Airway epithelial cell (primary cell): ENCODE measurements around a stretch of chr6.

- RAMPAGE, long total RNA, result no peak
Observed at GRCh38 chr6:169960736-169961233, 209.4 kb downstream of the ERMARD start.

GRCh38 chr6:170043873-170044758 is 246.8 kb downstream of the DLL1 start:
- RAMPAGE, long total RNA, result no peak

DNA sequence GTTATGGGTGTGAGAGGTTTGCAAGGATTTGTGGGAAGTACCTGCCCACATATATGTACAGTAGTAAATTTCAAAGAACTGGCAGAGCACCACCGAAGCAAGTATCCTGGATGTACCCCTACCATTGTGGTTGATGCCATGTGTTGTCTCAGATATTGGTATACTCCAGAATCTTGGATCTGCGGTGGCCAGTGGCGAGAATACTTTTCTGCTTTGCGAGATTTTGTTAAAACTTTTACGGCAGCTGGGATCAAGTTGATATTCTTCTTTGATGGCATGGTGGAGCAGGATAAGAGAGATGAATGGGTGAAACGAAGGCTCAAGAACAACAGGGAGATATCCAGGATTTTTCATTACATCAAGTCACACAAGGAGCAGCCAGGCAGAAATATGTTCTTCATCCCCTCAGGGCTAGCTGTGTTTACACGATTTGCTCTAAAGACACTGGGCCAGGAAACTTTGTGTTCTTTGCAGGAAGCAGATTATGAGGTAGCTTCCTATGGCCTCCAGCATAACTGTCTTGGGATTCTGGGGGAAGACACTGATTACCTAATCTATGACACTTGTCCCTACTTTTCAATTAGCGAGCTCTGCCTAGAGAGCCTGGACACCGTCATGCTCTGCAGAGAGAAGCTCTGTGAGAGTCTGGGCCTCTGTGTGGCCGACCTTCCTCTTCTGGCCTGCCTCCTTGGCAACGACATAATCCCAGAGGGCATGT is 11.0 kb downstream of the FAM120B start:
- RAMPAGE, long total RNA, result no peak

GRCh38 chr6:170368369-170369018 is 61.9 kb downstream of the FAM120B start:
- RAMPAGE, long total RNA, result no peak

GRCh38 chr6:170372095-170373085 is 65.8 kb downstream of the FAM120B start:
- RAMPAGE, long total RNA, result no peak

DNA sequence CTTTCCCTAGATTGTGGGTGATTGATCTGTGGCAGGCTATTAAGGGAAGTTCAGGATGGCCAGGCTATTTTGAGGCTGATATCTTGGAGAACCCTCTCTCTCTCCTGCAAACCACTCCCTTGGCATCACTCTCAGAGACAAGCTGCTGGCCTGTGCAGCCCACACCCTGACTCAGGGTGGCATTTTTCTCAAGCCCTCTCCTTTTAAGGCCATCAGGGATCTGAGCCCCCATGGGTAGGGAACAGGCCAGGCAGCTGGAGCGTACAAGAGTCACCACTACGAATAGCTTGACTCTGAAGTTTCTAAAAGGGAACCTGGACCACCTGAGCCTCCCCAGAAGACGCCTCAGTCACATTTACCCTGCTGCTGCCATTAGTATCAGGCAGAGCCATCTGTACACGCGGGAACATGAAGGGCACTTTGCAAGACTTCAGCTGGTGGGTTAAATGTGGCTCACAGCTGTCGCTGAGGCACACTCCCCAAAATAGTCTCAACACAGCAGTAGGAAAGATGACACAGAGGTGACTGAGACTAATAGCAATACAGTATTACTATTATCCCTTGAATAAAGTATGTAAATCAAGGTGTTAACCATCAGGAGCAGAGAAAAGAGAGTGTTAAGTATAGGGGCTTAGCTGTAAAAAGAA is 29.1 kb downstream of the PSMB1 start:
- RAMPAGE, long total RNA, result no peak

DNA sequence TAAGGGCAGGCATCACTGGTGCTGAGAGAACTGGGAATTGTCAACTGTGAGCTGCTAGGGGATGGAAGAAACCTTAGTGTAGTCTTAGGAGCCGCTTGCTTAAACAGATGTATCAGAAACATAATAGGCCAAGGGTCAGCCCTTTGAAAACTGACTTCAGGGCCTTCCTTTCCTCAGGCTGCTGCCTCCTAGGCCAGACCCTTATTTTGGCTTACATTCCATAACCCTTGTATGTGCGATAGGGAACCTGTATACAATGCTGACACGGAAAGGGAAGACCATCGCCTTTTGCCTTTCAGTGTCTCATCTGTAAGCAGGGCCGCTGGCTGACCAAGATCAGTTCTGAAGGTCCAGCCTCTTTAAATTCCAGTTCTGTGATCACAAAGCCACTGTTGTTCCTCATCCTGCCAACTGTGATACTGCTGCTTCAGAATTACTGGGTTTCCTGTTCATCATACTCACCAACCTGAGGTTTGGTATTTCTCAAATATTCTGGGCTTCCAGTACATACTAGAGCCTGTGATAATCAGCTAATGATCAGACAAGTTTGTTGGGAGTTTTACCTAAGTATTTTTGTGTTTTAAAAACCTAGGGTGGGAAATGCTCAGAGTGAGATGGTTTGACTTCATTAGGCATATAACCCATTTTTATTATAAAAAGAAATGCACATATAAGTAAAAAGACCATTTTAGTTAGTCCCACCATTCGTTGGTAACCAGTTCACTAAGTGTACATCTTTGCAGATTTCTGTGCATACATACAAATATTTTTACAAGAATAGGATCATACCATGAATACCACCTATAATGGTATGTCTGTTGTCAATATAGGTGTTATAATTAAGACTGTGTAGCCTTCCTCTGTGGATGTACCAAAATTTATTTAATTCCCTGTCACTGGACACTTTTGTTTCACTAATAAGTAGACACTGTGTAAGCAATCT is 7.7 kb downstream of the PDCD2 start:
- RAMPAGE, long total RNA, result no peak